ReNcell CX (cell line): ENCODE measurements around the genes ZCCHC13, SH3BGRL, HDX and CPXCR1.

GRCh38 chrX:74238605-74239784, 65.0 kb upstream of the ZCCHC13 start:
- PRO-cap, result no peak

DNA sequence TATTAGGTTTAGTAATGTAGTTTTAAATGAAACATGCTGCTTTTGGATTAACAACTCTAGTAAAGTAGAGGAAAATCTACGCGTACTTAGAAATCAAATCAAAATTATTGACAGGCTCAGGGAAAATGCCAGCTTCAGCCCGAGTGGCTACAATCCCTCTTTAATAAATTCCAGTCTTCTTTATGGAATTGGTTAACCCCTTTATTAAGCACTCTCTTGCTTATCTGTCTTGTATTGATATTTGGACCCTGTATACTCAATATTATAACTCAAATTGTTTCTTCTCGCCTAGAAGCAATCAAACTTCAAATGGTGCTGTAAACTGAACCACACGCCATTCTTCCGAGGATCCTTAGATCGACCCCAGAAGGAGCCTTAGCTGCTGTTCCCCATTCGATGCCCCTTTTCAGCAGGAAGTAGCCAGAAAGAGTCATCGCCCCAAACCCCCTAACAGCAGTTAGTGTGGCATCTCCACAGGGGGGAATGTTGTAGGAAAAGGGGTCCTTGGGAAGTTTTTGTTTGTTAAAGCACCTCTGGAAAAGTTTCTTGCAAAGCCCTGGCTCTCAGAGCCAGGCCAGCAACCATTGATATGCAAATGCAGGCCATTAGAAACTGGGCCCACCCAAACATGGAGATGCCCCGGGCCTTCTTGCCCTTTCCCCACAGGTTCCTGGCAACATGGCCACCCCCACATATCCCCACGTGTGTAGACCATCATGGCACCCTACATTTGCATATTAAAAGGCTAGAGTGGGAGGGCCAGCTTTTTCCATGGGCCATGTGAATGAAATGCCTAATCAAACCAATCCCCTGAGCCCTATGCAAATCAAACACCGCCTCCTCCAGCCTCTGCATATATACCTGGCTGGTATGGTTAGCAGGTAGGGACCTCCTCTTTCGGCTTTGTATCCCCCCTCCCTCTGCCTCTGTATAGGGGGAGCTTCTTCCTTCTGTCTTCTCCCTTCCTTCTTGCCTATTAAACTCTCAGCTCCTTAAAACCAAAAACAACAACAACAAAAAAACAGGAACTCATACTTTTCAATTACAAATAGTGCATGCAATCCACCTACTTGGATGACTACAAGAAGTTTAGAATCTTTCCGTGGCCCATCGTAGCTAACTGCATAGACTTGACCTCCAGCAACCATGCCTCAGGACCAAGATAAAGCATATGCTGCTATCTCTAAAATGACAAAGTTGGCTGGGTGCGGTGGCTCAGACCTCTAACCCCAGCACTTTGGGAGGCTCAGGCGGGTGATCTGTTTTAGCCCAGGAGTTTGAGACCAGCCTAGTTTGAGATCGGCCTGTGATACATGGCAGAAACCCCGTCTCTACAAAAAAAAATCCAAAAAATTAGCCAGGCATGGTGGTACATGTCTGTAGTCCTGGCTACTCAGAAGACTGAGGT, 44.0 kb upstream of the ZCCHC13 start:
- PRO-cap, result no peak

DNA sequence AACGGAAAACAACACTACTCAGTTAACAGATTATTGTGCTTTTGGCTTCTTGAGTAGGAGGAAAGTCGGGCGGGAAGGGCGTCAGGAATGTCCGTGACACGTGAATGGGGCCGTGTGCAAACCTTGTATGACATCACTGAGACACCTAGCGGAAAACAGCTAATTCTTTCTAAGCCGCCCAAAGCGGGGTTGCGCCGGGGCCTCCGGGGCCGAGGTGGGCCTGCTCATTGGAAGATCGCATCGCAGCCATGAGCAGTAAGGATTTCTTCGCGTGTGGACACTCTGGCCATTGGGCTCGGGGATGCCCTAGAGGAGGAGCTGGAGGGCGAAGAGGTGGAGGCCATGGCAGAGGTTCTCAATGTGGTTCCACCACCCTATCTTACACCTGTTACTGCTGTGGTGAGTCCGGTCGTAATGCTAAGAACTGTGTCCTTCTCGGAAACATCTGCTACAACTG, at the start of gene ZCCHC13:
TSS of gene ZCCHC13 (plus strand) at position 162 of the 457 bp plus-strand sequence.
- PRO-cap, result no peak

- PRO-cap, result no peak
These were observed 691 bp downstream of the SLC16A2 start for GRCh38 chrX:74421803-74422564.

- PRO-cap, result no peak
These were observed 1.3 kb downstream of the NEXMIF start for GRCh38 chrX:74923932-74924417.

- PRO-cap, result no peak
These were observed 58.1 kb downstream of the FGF16 start for GRCh38 chrX:77505305-77505712.

DNA sequence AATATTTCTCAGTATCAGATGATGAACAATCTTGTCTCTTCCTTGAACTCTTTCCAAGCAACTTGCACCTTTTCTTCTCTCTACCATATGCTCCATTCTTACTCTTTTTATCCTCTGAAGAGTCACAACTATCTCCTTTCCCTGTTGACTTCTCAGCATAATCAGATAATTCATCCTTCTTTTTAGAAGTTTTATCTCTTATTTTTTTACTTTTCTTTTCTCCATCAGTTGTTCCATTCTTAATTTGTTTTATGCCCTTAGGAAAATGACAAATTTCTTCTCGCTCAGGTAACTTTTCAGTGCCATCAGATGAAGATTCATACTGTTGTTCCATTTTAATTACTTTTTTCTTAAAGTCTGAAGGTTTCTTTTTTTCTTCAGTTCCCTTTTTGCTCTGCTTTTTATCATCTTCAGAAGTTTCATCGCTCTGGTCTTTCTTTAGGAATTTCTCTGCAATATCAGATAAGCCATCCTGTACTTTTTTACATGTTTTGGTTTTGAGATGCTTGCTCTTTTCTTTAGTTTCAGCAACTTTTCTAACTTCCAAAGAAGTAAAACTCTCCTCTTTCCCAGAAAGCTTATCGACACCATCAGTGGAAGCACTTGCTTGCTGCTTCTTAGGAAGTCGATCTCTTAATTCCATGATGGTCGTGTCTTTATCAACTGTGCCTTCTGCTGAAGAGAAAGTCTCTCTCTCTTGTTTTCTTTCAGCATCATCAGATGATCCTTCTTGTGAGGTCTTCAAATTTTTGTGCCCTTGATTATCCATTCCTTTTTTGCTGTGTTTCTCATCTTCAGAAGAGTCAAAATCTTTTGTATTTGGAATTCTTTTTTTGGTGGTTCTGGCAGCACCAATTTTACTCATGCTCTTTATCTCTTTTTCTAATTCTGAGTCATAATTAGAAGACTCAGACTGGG, 103.8 kb downstream of the ATRX start:
- PRO-cap, result no peak

GRCh38 chrX:78132957-78134074, 6.1 kb downstream of the TAF9B start:
- PRO-cap, result no peak

GRCh38 chrX:78333522-78333950, 6.1 kb upstream of the CYSLTR1 start:
- PRO-cap, result no peak

DNA sequence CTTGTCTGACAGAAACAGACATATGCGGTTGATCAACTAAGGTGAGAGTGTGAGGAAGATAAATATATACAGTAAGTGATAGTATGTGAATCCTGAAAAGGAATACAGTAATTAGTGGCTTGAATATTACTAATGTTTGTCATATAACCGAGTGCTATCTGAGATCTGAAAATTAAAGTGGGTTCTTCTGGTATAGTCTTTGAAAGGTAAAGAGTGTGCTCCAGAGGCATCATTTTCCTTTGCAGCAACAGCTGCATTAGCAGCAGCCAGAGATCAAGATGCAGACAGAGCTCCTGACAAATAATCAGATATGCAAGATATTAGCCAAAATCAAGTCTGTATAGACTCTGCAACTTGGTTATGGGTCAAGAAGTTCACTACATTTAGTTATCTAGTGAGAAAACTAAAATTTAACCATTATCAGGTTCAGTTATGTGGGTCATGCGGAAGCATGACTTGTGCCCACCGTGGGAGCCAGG, 3.3 kb downstream of the GPR174 start:
- PRO-cap, result no peak

DNA sequence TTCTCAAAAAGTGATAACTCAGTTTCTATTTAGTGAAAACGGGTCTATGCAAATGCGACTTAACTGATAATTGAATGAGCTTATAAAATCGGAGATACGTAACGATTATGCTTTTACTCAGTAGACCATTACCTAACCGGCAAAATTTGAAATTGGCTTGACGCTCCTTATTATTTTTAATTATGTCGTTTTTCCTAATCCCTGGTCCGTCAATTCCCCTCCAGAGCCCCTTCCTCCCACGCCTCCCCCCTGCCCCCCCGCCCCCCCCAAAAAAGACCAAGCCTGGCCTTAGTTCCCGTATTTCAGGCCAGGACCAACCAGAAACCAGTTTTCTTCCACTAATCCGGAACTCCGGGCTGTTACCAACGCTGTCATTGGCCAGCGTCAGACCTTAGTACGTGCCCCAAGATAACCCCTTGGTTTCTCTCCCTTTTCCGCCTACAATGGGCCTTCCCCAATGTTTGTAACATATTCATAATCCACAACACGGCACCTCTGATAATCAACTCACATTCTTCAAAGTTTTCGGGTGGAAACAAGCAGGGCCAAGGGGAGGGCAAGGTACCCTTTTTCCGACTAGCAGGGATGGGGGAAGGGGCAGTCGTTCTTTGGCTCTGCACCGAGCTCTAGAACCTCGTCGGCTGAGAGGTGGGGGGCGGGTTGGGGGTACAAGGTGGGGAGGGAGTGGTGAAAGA, 1.7 kb downstream of the BRWD3 start:
- PRO-cap, result no peak

- PRO-cap, result no peak
These were observed at the start of gene SH3BGRL for GRCh38 chrX:81201607-81202726. Gene SH3BGRL (plus strand): TSS chrX:81202102.

DNA sequence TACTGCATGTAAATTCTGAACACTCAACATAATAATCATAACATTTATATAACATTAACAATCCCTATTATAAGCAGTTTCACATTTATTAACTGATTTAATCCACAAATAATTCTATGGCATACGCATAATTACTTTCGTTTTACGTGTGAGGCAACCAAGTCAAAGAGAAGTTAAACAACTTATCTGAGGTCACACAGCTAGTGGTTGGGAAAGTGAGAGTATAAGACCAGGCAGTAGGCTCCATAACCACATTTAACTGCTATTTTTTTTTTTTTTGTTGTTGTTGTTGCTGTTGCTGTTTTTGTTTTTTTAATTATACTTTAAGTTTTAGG, 972.7 kb upstream of the POU3F4 start:
- PRO-cap, result no peak

DNA sequence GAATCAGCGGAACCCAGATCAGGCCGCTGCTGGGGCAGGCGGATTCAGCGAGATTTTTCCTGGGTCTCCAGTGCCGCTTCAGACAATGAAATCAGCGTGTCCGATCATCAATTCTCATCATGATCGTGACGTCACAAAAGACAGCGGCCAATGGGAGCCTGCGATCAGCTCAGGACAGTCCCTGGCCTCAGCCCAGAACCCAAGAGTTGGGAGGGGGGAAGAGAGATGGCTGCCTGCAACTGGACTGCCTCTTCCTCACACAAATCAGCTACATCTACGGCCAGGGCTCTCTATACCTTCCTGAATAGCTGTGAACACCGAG, at the start of gene HDX:
TSS of gene HDX (minus strand) at position 87 of the 322 bp plus-strand sequence.
- PRO-cap, result bidirectional peak, plus-strand start at position 208 of the sequence, minus-strand start at position 81 of the sequence

DNA sequence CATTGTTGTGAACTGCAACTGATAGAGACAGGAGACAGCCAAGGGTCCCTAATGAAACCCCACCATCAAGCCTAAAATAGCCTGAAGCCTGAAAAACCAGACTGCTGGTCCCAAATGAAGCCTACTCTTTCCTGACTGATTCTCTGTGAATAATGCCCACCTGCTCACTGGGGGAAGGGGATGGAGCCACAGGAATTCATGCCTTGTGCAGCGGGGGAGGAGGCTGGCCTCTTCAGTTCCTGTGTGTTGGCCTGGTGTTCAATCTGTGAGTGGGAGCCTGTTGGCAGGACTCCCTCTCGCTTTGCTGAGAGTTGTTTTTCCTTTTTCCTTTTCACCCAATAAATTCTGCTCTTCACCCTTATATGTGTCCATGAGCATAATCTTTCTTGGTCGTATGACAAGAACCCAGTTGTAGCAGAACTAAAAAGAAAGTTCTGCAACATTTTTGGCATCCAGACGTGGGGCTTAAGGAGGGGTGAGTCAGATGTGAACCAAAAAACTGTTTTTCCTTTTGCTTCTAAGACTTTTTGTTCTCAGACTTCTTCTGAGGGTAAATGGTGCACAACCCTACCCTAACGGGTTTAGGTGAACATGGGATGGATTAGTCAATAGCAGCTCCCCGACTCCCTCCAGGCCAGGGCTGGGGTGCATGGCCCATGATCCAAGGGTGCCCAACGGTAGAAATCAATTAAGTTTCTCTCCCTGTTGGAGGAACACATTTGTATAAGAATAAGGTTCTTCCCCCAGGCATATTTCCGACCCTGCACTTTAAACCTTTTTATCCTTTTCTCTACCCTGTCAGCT, 235.3 kb upstream of the HDX start:
- PRO-cap, result no peak

GRCh38 chrX:85403559-85403909, 24.1 kb upstream of the POF1B start:
- PRO-cap, result no peak

GRCh38 chrX:85903604-85903981, 143.8 kb downstream of the CHM start:
- PRO-cap, result no peak

DNA sequence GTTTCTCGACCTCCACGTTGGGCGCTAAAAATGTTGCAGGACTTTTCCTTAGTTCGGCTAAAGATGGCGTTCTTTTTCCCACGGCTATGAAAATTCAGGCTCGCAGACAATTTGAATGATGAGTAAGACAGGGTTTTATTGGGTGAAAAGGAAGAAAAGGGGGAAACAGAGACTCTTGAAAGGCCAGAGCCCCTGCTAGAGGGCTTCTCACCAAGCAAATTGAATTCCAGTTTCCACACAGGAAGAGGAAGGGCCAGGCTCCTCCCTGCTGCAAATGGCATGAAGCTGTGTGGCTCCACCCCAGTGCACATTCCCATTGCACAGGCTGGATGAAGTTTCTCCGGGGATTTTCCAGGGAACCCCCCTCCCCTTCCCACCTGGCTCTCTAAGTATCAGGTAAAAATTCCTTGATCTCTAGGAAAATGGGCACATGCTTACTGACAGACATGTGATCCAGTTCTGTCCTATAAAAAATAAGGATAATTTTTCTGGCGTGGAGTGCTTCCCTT, 210.9 kb downstream of the KLHL4 start:
- PRO-cap, result no peak

GRCh38 chrX:88560572-88561140, 186.4 kb upstream of the CPXCR1 start:
- PRO-cap, result no peak

DNA sequence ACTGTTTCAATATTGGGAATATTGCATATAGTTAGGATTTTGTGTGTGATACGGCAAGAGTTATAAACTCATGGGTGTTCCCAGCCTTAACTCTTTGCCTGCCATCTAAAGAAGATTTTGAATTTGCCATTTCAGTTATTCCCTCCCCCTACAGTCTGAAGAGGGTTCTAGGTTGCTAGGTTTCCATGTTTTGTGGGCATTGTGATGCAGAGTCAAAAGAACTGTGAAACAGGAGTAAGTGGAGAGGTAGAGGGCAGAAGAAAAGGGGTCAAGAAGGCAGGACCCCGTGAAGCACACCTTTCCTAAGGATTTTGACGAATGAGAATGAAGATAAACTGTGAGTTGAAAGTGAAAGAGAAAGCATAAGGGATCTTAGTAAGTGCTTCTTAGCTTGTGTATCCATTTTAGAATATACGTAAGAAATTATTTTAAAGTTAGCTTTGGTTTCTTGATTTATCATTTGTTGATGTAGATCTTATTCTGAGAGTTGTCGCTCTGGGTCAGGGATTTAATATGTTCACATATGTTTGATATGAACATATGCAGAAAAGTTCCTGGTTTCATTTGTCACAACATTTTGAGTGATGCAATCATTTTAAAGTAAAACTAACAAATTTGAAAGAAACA, at the start of gene CPXCR1:
TSS of gene CPXCR1 (plus strand) at position 231 of the 627 bp plus-strand sequence.
- PRO-cap, result no peak